SUDHL5 (cell line): ENCODE measurements around a stretch of chr13.

GRCh38 chr13:49847835-49848404, 55.4 kb upstream of the KPNA3 start:
- PRO-cap: no peak

- PRO-cap: bidirectional peak, plus-strand start at chr13:49938650, minus-strand start at chr13:49938400
These were observed 2.1 kb upstream of the SPRYD7 start for GRCh38 chr13:49938209-49938738.

- PRO-cap: no peak
These were observed 4.5 kb downstream of the TRIM13 start for GRCh38 chr13:50001301-50001777.

DNA sequence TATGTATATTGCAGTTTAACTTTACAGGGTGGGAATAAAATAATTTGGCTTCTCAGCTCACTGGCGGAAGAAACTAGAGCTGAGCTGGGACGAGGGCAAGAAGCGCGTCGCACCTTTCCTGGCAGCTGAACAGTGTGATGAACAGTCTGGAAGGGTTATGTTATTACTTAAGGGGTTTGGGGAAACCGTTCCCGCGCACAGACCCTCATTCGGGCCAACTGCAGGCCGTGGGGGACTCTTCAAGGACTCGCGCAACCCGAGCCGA, 111.3 kb downstream of the KCNRG start:
- PRO-cap: bidirectional peak, plus-strand start at position 205 of the sequence, minus-strand start at position 139 of the sequence

- PRO-cap: no peak
These were observed 131.0 kb downstream of the DLEU7 start for GRCh38 chr13:50712360-50713056.

DNA sequence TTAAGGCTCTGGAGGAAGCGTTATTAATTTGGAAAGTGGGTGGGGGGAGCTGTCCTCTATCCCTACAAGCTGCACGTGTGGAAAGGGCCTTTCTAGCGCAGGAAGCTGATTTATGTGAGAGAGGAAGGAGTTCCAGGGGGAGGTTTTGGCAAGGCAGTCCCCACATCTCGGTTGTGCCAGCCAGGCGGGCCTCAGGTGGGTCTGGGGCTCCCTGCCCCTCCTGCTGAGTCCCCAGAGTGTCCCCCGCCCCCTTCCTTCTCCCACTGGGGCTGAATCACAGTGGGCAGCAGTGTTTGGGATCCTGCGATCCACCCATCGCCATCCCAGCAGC, 733 bp downstream of the DLEU7 start:
- PRO-cap: no peak

- PRO-cap: no peak
These were observed 5.0 kb downstream of the RNASEH2B start for GRCh38 chr13:50914646-50914892.

GRCh38 chr13:51004202-51004582, 94.6 kb downstream of the RNASEH2B start:
- PRO-cap: no peak

DNA sequence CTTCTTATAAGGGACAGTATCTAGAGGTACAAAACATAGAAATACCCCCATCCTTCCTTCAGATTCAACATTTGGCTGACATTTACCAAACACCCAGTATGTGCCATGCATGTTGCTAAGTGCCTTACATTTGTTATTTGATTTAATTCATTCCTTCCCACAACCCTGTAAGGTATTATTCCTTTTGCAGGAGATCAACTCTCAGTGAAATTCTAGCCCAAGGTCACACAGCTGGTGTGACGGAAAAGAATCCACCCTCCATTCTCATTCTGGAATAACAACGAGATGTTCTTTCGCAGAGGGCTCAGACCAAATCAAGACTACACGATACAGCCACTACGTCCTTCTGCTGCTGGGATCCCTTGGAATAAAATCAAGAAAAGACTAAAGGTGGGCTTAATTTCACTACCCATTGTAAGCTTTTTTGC, 67.7 kb downstream of the C13orf42 start:
- PRO-cap: no peak

- PRO-cap: no peak
These were observed 1.3 kb downstream of the FAM124A start for GRCh38 chr13:51223514-51223967.

- PRO-cap: no peak
These were observed 11.8 kb downstream of the INTS6 start for GRCh38 chr13:51441054-51441466.

GRCh38 chr13:51444683-51445376, 8.0 kb downstream of the INTS6 start:
- PRO-cap: no peak

DNA sequence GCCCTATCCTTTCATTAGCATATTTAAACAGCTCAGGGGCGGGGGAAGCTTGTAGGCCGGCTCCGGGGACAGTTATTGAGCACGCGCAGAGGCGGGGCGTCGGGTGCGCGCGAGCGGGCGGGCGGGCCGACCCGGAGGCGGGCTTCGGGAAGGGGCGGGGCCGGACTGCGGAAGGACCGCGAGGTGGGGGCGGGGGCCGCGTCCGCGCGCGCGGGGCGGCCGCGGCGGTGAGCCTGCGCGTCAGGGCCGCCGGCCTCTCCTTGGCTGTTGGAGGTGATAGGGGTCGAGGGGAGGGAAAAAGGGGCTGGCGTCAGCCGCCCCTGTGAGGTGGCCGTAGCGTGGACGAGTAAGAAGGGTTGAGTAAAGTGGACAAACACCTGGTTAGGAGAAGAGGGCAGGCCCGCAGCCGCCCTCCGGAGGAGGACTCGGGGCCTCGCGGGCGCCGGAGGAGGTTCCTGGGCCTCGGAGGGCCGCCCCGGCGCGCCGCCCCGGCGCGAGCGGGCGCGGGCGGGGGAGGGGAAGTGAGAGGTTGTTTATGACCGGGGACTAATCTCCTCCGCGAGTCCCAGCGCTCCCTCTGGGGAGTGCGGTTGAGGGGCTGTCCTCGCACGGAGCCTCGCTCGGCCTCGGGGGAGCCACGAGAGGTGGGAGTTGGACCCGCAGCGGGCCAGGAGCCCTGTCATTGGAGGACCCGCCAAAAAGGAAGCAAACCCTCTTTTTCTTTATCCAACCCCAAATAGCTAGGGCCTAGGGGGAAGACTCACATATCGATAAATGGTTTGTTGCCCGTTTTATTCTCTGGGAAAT, 513 bp upstream of the INTS6 start:
- PRO-cap: bidirectional peak, plus-strand start at position 243 of the sequence, minus-strand start outside the sequence; bidirectional peak, plus-strand start at position 363 of the sequence, minus-strand start at position 427 of the sequence

DNA sequence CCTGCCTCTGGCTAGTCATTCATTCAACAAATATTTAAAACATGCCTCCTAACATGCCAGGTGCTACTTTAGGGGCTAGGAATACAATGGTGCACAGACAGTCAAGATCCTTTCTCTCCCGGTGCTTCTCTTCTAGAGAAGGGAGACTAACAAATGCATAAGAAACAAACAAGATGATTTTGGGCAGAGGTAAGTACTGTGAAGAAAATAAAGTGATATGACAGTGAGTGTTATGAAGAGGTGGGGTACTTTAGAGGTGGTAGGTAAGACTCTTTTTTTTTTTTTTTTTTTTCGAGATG, 7.4 kb upstream of the WDFY2 start:
- PRO-cap: no peak

DNA sequence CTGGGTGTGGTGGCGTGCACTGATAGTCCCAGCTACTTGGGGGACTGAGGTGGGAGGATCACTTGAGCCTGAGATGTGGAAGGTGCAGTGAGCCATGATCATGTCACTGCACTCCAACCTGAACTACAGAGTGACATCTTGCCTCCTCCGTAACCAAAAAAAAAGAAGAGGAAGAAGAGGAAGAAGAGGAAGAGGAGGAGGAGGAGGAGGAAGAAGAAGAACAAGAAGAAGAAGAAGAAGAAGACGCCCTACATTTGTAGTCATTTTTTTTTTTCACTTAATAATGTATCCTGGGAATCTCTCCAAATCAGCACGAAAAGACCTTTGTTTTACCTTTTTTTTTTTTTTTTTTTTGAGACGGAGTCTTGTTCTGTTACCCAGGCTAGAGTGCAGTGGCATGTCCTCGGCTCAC, 6.2 kb upstream of the TMEM272 start:
- PRO-cap: no peak

DNA sequence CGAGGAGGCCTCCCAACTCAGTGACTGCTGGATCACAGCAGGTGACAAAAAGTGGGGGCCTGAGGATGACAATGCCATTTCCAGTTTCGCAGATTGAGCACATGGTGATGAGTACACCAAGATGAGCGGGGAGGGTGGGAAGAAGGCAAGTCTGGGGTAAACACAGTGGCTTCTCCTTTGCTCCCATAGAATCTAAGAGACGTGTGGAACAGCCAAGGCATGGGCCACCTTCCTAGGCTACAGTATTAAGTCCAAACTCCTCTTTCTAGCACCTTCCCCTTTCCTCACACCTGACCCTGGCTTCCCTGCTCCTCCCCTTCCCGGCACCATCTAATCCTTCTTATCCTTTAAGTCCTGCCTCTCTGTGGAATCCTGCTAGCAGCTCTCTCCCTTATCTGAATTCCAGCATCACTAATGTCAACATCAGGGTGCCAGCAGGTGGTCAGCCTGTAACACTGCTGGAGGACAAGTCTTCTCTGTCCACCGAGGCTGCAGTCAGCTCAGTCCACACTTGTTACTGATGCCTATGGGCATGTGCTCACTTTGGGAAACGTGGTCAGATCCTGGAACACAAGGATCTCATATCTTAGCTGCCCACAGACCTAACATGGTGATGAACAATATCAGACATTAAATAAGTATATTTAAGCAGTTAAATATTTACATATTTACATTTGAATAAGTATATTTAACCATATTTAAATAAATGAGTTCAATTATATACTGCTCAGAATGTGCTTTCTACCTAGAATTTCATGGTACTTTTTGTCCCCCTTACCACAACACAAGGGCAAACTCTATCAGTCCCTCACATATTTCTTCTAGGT, 13.3 kb downstream of the ATP7B start:
- PRO-cap: no peak

DNA sequence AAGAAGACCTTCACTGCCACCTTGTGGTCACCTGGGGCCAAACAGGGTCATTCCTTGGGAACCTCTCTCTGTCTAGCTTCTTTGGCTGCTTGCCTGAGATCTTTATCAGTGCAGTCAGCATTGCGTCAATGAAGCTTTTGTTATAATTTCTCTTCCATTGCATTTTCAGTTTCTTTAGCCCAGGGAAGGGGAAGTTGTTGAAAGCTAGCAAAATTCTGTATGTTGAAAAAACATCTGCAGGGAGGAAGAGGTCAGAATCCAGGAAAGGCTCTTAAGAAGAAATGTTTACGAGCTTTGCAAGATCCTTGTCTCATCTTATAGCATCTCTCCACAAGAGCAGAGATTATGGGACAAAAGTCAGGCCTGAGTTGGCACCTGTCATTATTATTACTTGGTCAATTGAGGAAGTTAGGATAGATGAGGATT, 39.0 kb downstream of the PCDH8 start:
- PRO-cap: no peak

GRCh38 chr13:52850408-52851150, 2.1 kb upstream of the PCDH8 start:
- PRO-cap: no peak

GRCh38 chr13:57632775-57633095, 1.2 kb downstream of the PCDH17 start:
- PRO-cap: no peak

- PRO-cap: no peak
These were observed 93.3 kb downstream of the PCDH17 start for GRCh38 chr13:57724855-57725244.